ENCODE measurements around a stretch of chr5.

GRCh38 chr5:179265360-179266217 is 79.7 kb downstream of the ADAMTS2 start:
- RAMPAGE, long total RNA = no peak
- RRBS = 3% methylated on average over 19 of the region's 40 CpGs
PRO-cap:
- standard = no peak
- CoPRO, capped RNA only, 2 experiments = no peak in any of the 2 experiments
- CoPRO, capped and uncapped RNA, 2 experiments = no peak in any of the 2 experiments
- CoPRO, uncapped RNA only, 2 experiments = no peak in any of the 2 experiments
CAGE:
- cytosol, long polyA plus RNA = no peak
- long polyA plus RNA = no peak
- nucleolus, long total RNA = no peak
- nucleus, long polyA plus RNA = no peak

DNA sequence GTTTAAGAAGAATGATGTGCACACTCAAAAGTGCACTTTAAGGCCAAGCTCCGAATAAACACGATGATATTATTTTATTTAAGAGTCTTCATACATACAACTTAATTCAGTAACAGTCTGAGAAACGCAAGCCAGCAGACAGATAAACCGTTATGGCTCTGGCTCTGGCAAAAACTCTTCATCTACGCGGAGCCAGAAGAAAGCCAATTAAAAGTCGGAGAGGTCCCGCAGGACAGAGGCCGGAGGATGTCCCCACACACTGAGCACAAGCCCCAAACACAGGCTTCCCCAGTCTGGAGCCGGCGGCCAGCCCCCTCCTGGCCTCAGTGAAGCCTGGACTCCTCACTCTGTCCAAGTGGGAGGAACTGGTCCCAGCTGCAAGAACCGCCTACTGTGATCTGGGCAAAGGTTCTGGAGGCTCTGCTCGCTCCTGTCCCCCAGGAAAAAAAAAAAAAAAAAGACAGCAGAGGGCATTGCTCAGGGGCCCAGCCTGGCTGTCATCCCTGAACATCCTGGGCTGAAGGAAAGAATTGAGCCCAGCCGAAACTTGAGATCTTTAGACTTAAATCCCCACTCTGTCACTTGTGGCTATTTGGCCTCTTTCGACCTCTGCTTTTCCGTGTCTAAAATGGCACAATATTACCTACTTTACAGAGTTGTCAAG is 44.4 kb downstream of the ADAMTS2 start:
- RAMPAGE, long total RNA = no peak
- RRBS = 12% methylated on average over 2 of the region's 16 CpGs
PRO-cap:
- standard = no peak
- CoPRO, capped RNA only, 2 experiments = no peak in any of the 2 experiments
- CoPRO, capped and uncapped RNA, 2 experiments = no peak in any of the 2 experiments
- CoPRO, uncapped RNA only, 2 experiments = no peak in any of the 2 experiments
CAGE:
- cytosol, long polyA plus RNA = no peak
- long polyA plus RNA = no peak
- nucleolus, long total RNA = no peak
- nucleus, long polyA plus RNA = no peak

- RAMPAGE, long total RNA = no peak
- RRBS = 12% methylated on average over 51 of the region's 64 CpGs
PRO-cap:
- standard = no peak
- CoPRO, capped RNA only, 2 experiments = no peak in any of the 2 experiments
- CoPRO, capped and uncapped RNA, 2 experiments = no peak in any of the 2 experiments
- CoPRO, uncapped RNA only, 2 experiments = no peak in any of the 2 experiments
CAGE:
- cytosol, long polyA plus RNA = no peak
- long polyA plus RNA = no peak
- nucleolus, long total RNA = no peak
- nucleus, long polyA plus RNA = no peak
Measured at GRCh38 chr5:179344604-179345145, 586 bp downstream of the ADAMTS2 start.

DNA sequence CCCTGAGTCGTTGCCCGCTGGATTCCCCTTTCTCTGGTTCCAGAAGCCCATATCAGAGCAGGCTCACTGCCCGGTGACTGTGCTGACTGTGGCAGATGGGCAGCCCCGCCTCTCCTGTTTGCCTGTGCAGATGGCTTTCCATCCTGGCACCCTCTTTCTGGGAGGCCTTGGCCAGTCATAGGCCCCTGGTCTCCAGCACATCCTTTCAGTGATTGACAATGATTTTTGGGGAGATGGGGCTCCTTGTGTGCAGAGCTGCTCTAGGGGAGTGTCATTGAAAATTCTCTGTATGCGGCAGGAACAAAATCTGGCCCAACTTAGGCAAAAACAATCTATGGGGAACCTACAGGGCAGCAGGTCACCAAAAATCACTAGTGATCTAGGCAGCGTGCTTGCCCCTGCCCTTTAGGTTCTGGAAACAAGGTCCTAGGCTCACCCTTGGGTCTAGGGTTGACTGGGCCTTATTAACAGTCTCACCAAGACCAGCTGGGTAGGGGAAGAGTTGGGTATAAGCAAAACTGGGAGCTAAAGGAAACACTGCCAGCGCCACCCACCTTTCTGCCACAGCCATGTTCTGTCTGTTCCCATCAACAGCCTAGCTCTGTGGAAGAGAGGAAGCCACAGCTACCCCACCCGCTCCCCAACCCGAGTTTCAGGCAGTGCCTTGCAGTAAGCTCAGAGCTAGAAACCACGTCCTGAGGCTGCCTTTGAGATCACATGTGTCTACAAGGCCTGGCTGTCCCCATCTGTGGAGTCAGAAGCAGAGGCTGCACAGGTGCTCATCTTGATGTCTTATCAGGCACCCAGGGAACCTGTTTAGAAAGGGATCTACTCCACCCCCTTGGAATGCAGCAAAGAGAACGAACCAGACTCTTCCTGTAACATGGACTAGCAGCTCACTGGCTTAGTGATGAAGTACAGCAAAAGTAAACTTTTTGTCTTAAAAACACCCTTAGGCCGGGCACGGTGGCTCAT is 15.5 kb downstream of the HNRNPH1 start:
- RAMPAGE, long total RNA = no peak
- RRBS = no CpG with 5 or more reads among the region's 13 CpGs
PRO-cap:
- standard = no peak
- CoPRO, capped RNA only, 2 experiments = no peak in any of the 2 experiments
- CoPRO, capped and uncapped RNA, 2 experiments = no peak in any of the 2 experiments
- CoPRO, uncapped RNA only, 2 experiments = peak in 2 of 2 experiments; most common plus-strand start position 570 of the sequence (in 1); most common minus-strand start position 289 of the sequence (in 1)
CAGE:
- cytosol, long polyA plus RNA = no peak
- long polyA plus RNA = no peak
- nucleolus, long total RNA = no peak
- nucleus, long polyA plus RNA = no peak

- RAMPAGE, long total RNA = no peak
- RRBS = no CpG with 5 or more reads among the region's 5 CpGs
PRO-cap:
- standard = no peak
- CoPRO, capped RNA only, 2 experiments = no peak in any of the 2 experiments
- CoPRO, capped and uncapped RNA, 2 experiments = no peak in any of the 2 experiments
- CoPRO, uncapped RNA only, 2 experiments = peak in 2 of 2 experiments; most common plus-strand start chr5:179614534 (in 1); most common minus-strand start chr5:179614472 (in 2)
CAGE:
- cytosol, long polyA plus RNA = no peak
- long polyA plus RNA = no peak
- nucleolus, long total RNA = no peak
- nucleus, long polyA plus RNA = no peak
Measured at GRCh38 chr5:179614196-179614741, 9.2 kb downstream of the HNRNPH1 start.

DNA sequence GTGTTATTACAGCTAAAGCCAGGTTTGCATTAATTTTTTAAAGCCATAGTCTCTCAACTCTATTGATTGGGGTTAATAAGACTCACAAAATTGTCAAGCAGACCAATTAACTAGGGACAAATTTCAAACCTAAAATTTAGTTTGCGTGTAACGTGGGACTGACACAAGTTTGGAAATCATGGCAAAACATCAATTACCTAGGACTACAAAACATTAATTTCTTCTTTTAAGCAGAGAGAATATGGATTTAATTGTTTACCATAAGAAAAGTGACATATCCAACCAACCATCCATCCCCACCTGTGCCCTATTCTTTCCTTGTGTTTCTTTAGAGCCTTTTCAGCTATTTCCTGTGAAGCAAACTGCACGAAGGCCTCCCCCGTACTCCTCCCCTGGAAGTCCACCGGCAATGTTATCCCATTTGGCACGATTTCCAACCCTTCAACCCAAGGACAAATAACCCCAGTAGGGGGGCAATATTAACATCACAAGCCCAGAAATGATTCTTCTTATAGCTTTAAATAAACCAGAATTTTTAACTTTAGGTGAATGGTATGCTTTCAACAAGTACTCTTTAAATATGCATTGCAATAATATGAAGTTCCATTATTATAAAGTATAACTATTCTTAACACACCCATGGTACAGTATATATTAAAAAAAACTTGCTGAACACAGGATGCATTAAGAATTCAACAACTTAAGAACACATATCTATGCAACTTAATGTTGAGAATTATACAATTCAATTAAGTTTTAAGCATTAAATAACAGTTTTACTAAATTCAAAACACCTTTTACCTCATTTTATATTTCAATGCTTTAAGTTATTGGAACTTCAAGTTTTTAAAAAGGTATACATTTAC is 4.3 kb downstream of the HNRNPH1 start:
- RAMPAGE, long total RNA = no peak
- RRBS = no CpG with 5 or more reads among the region's 6 CpGs
PRO-cap:
- standard = no peak
- CoPRO, capped RNA only, 2 experiments = no peak in any of the 2 experiments
- CoPRO, capped and uncapped RNA, 2 experiments = no peak in any of the 2 experiments
- CoPRO, uncapped RNA only, 2 experiments = peak in 2 of 2 experiments; most common plus-strand start position 719 of the sequence (in 1); most common minus-strand start position 241 of the sequence (in 1)
CAGE:
- cytosol, long polyA plus RNA = no peak
- long polyA plus RNA = no peak
- nucleolus, long total RNA = no peak
- nucleus, long polyA plus RNA = start-site peak on the minus strand centred at position 300 of the sequence, 22 bp wide, 65 and 75 reads in 2 replicates

GRCh38 chr5:179699497-179700292 is 928 bp downstream of the CANX start:
- RAMPAGE, long total RNA = no peak
- RRBS = no CpG with 5 or more reads among the region's 22 CpGs
PRO-cap:
- standard = bidirectional peak, plus-strand start at chr5:179699823, minus-strand start at chr5:179699810
- CoPRO, capped RNA only, 2 experiments = peak in 1 of 2 experiments; most common plus-strand start chr5:179700001 (in 1); most common minus-strand start chr5:179699810 (in 1)
- CoPRO, capped and uncapped RNA, 2 experiments = peak in 2 of 2 experiments; most common plus-strand start chr5:179699995 (in 1); most common minus-strand start chr5:179699810 (in 2)
- CoPRO, uncapped RNA only, 2 experiments = peak in 2 of 2 experiments; most common plus-strand start chr5:179699708 (in 1); most common minus-strand start chr5:179699733 (in 1)
CAGE:
- cytosol, long polyA plus RNA = no peak
- long polyA plus RNA = no peak
- nucleolus, long total RNA = no peak
- nucleus, long polyA plus RNA = no peak

DNA sequence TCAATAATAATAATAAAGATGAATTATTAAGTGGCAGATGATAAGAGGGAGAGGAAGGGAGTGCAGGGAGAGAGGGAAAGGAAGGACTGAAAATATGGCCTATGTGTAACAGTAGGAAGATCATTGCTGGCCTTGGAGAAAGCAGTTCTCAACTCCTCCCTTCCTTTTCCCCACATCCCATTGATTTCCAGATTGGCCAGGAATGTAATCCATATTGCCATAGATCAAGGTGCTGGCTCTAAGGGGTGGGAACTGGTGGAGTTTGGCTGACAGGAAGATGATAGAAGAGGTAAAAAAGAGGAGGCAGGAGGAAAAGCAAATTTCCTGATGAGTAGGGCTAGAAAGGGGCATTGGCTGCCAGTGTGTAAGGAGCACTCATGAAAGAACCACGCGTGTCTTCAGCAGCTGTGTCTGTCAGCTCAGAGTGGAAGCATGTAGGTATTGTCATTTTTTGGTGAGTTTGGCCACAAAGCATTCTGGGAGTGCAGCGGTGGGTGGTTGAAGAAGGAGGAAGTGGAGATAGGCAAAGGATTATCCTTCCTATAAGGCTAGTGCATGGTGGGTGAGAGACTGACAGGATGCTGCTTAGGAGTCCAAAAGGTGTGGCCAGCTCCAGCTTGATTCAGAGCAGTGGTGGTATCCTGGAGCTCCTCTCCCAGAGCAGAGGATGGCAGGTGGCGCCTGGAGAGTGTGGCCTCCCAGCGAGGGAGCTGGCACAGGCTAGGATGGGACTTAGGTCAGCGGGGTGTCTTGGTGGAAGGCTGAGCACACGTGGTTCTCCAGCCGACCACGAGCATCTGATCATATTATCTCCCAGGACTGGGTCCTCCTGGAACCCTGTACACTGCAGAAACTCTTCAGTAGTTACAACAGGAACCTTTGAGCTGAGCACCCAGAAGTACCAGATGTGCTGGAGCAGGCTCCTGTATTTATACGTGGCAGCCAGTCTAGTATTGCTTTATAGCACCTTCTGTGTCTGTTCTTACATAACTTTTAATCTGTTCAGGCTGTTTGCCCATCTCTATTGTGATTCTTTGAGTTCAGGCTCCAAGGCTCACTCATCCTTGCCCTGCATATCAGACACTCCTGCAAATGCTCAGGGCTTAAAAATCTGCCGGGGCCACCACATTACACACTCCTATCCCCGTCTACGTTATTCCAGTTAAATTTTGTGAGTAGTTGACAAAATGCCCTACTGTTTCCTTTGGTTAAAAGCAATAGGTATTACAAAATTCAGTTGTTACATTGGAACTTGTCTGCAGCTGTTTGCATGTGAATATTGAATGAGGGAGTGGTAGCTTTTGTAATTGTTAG is 29.5 kb downstream of the MAML1 start:
- RAMPAGE, long total RNA = no peak
- RRBS = no CpG with 5 or more reads among the region's 13 CpGs
PRO-cap:
- standard = no peak
- CoPRO, capped RNA only, 2 experiments = no peak in any of the 2 experiments
- CoPRO, capped and uncapped RNA, 2 experiments = no peak in any of the 2 experiments
- CoPRO, uncapped RNA only, 2 experiments = peak in 1 of 2 experiments; most common plus-strand start position 806 of the sequence (in 1)
CAGE:
- cytosol, long polyA plus RNA = no peak
- long polyA plus RNA = no peak
- nucleolus, long total RNA = no peak
- nucleus, long polyA plus RNA = no peak

- RAMPAGE, long total RNA = no peak
- RRBS = no CpG with 5 or more reads among the region's 10 CpGs
PRO-cap:
- standard = no peak
- CoPRO, capped RNA only, 2 experiments = no peak in any of the 2 experiments
- CoPRO, capped and uncapped RNA, 2 experiments = peak in 1 of 2 experiments; most common plus-strand start chr5:179796929 (in 1); most common minus-strand start chr5:179796930 (in 1)
- CoPRO, uncapped RNA only, 2 experiments = peak in 1 of 2 experiments; most common plus-strand start chr5:179796924 (in 1); most common minus-strand start chr5:179796923 (in 1)
CAGE:
- cytosol, long polyA plus RNA = no peak
- long polyA plus RNA = no peak
- nucleolus, long total RNA = no peak
- nucleus, long polyA plus RNA = no peak
Measured at GRCh38 chr5:179796868-179797227, 3.1 kb downstream of the LTC4S start.

- RAMPAGE, long total RNA = no peak
- RRBS = 89% methylated on average over 47 of the region's 92 CpGs
PRO-cap:
- standard = no peak
- CoPRO, capped RNA only, 2 experiments = no peak in any of the 2 experiments
- CoPRO, capped and uncapped RNA, 2 experiments = no peak in any of the 2 experiments
- CoPRO, uncapped RNA only, 2 experiments = no peak in any of the 2 experiments
CAGE:
- cytosol, long polyA plus RNA = no peak
- long polyA plus RNA = no peak
- nucleolus, long total RNA = no peak
- nucleus, long polyA plus RNA = no peak
Measured at GRCh38 chr5:179816537-179817711, 3.8 kb upstream of the SQSTM1 start.

GRCh38 chr5:179839187-179840201 is 18.8 kb downstream of the SQSTM1 start:
- RAMPAGE, long total RNA = no peak
- RRBS = no CpG with 5 or more reads among the region's 17 CpGs
PRO-cap:
- standard = no peak
- CoPRO, capped RNA only, 2 experiments = no peak in any of the 2 experiments
- CoPRO, capped and uncapped RNA, 2 experiments = no peak in any of the 2 experiments
- CoPRO, uncapped RNA only, 2 experiments = peak in 1 of 2 experiments; most common plus-strand start chr5:179839321 (in 1); most common minus-strand start chr5:179839451 (in 1)
CAGE:
- cytosol, long polyA plus RNA = no peak
- long polyA plus RNA = no peak
- nucleolus, long total RNA = no peak
- nucleus, long polyA plus RNA = no peak

DNA sequence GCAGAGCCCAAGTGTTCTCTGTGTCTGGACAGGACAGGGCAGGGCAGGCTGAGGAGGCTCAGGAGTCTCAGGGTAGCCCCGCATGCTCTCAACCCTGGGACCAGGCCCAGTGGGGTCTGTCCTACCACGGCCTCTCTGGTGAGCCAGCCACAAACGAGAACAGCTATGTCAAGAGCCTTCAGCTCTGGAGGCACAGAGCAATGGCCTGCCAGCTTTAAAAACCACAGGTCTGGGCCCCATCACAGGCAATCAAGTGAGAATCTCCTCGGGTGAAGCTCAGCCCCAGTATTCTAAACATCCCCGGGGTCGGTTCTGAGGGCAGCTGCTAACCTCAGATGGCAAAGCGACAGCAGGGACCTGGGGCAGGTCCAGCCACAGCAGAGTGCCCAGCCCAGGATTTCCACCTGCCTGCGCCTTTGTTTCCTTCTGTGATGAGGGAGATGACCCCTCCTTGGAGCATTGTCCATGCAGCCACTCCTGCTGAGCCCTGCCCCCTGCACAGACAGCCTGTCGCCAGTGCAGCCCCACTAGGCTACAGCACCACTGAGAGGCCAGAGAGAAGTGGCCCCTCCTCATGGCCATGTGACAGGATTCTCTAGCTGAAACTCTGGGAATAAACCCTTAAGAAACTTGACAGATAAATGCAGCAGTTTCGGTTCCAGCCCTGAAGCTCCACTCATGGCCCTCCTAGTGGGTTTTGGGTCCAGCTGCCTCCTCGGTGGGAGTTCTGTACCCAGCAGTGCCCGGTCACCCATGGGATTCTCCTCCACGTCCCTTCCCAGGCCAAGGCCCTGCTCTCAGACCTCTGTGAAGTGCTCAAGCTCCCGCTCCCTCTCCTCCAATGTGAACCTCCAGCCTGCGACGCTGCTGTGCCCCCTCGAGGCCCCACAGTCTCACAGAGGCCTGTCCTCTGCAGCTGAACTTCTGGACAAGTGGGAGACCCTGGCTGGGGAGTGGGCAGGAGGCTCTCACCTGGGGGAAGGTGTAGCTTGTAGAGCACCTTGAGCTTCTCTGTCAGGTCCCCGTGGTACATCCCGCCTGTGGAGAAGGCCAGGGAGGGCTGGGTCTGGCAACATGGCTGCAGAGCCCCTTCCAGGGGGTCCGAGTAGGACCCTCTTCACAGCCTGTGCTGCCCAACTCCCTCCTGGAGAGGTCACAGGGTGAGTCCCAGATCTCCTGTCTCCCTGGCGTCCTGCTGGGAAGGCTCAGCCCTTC is 10.6 kb upstream of the MRNIP start:
- RAMPAGE, long total RNA = no peak
- RRBS = no CpG with 5 or more reads among the region's 21 CpGs
PRO-cap:
- standard = no peak
- CoPRO, capped RNA only, 2 experiments = no peak in any of the 2 experiments
- CoPRO, capped and uncapped RNA, 2 experiments = no peak in any of the 2 experiments
- CoPRO, uncapped RNA only, 2 experiments = no peak in any of the 2 experiments
CAGE:
- cytosol, long polyA plus RNA = no peak
- long polyA plus RNA = no peak
- nucleolus, long total RNA = no peak
- nucleus, long polyA plus RNA = no peak

DNA sequence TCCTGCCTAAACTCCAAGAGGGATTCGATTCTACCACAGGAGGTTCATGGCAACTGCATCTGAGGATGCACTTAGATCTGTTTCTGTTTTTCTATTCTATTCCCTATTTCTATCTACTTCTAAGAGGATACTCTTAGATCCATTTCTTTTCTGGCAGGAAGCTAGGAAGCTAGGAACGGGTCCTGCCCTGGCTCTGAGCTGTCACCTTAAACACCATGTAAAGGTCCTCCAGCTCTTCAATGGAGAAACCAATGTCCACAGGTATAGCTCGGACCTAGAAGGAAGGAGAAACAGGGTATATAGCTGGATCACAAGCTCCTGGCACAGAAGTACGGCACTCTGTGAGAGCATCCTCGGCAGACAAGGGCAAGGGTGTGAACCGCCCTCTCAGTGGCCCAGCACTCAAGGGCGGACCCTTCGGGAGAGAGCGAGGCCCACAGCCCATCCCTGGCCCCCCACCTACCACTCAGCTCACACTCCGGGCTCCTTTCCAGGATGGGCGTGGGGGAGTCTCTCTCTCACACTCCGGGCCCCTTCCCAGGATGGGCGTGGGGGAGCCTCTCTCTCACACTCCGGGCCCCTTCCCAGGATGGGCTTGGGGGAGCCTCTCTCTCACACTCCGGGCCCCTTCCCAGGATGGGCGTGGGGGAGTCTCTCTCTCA is 12.8 kb upstream of the MRNIP start:
- RAMPAGE, long total RNA = no peak
- RRBS = no CpG with 5 or more reads among the region's 16 CpGs
PRO-cap:
- standard = no peak
- CoPRO, capped RNA only, 2 experiments = no peak in any of the 2 experiments
- CoPRO, capped and uncapped RNA, 2 experiments = no peak in any of the 2 experiments
- CoPRO, uncapped RNA only, 2 experiments = no peak in any of the 2 experiments
CAGE:
- cytosol, long polyA plus RNA = no peak
- long polyA plus RNA = no peak
- nucleolus, long total RNA = no peak
- nucleus, long polyA plus RNA = no peak

GRCh38 chr5:179923668-179923957 is 15.9 kb upstream of the TBC1D9B start:
- RAMPAGE, long total RNA = no peak
- RRBS = no CpG with 5 or more reads among the region's 6 CpGs
PRO-cap:
- standard = no peak
- CoPRO, capped RNA only, 2 experiments = no peak in any of the 2 experiments
- CoPRO, capped and uncapped RNA, 2 experiments = no peak in any of the 2 experiments
- CoPRO, uncapped RNA only, 2 experiments = no peak in any of the 2 experiments
CAGE:
- cytosol, long polyA plus RNA = no peak
- long polyA plus RNA = no peak
- nucleolus, long total RNA = no peak
- nucleus, long polyA plus RNA = no peak

- RAMPAGE, long total RNA = no peak
- RRBS = no CpG with 5 or more reads among the region's 4 CpGs
PRO-cap:
- standard = no peak
- CoPRO, capped RNA only, 2 experiments = no peak in any of the 2 experiments
- CoPRO, capped and uncapped RNA, 2 experiments = no peak in any of the 2 experiments
- CoPRO, uncapped RNA only, 2 experiments = no peak in any of the 2 experiments
CAGE:
- cytosol, long polyA plus RNA = no peak
- long polyA plus RNA = no peak
- nucleolus, long total RNA = no peak
- nucleus, long polyA plus RNA = no peak
Measured at GRCh38 chr5:179969068-179969544, 61.4 kb upstream of the TBC1D9B start.

DNA sequence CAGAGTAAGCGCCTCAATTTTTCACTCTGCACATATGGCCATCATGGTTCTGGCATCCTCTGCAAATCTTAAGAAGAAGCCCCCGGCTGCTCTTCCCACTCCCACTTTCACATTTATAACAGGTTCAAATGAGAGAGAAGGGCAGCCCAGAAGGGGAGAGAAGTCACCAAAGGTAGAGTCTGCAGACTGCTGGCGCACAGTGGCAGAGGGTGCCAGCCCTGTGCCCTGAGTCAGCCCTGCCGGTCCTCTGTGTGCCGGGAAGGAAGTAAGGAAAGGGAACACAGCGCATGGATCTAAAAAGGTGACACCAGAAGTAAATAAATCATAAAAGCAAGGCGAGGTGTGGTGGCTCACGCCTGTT is 30.1 kb downstream of the RNF130 start:
- RAMPAGE, long total RNA = no peak
- RRBS = no CpG with 5 or more reads among the region's 8 CpGs
PRO-cap:
- standard = no peak
- CoPRO, capped RNA only, 2 experiments = no peak in any of the 2 experiments
- CoPRO, capped and uncapped RNA, 2 experiments = no peak in any of the 2 experiments
- CoPRO, uncapped RNA only, 2 experiments = no peak in any of the 2 experiments
CAGE:
- cytosol, long polyA plus RNA = no peak
- long polyA plus RNA = no peak
- nucleolus, long total RNA = no peak
- nucleus, long polyA plus RNA = no peak

DNA sequence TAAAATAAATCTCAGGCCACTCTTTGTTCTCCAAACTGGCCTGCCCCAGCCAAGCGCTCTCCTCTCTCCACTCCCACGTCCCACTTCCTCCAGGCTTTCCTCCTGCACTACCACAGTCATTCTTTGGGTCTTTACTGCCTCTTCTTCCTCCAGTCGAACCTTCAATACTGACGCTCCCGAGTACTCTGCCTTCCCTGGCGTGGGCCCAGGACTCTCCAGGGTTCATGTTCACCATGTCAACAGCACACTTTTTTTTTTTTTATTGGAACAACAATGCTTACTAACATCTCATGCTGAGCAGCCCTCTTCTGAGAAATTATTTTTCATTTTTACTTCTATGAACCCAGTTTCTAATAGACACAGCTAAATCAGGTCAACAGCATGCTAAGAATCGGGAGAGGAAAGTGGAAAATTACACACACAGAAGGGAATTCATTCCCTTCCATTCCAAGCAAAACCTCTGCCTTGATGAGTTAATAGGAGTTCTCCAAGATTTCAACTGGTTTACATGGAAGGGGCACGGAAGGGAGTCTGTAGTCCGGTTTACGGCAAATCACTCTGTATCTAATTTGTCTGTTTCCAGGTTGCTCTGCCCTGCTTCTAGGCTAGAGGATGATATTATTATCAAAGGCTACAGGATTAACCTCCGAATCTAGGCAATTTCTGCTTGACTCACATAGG is 23.7 kb downstream of the RNF130 start:
- RAMPAGE, long total RNA = no peak
- RRBS = no CpG with 5 or more reads among the region's 11 CpGs
PRO-cap:
- standard = no peak
- CoPRO, capped RNA only, 2 experiments = no peak in any of the 2 experiments
- CoPRO, capped and uncapped RNA, 2 experiments = no peak in any of the 2 experiments
- CoPRO, uncapped RNA only, 2 experiments = no peak in any of the 2 experiments
CAGE:
- cytosol, long polyA plus RNA = no peak
- long polyA plus RNA = no peak
- nucleolus, long total RNA = no peak
- nucleus, long polyA plus RNA = no peak

Measured in K562 (cell line).